SK-N-DZ (cell line): Measurements from ENCODE around the genes SYCP2 and RPS21.

GRCh38 chr20:59010289-59010929 is 3.4 kb upstream of the CTSZ start:
RAMPAGE:
- cytosol, long total RNA: no peak
- nucleus, long total RNA: no peak

DNA sequence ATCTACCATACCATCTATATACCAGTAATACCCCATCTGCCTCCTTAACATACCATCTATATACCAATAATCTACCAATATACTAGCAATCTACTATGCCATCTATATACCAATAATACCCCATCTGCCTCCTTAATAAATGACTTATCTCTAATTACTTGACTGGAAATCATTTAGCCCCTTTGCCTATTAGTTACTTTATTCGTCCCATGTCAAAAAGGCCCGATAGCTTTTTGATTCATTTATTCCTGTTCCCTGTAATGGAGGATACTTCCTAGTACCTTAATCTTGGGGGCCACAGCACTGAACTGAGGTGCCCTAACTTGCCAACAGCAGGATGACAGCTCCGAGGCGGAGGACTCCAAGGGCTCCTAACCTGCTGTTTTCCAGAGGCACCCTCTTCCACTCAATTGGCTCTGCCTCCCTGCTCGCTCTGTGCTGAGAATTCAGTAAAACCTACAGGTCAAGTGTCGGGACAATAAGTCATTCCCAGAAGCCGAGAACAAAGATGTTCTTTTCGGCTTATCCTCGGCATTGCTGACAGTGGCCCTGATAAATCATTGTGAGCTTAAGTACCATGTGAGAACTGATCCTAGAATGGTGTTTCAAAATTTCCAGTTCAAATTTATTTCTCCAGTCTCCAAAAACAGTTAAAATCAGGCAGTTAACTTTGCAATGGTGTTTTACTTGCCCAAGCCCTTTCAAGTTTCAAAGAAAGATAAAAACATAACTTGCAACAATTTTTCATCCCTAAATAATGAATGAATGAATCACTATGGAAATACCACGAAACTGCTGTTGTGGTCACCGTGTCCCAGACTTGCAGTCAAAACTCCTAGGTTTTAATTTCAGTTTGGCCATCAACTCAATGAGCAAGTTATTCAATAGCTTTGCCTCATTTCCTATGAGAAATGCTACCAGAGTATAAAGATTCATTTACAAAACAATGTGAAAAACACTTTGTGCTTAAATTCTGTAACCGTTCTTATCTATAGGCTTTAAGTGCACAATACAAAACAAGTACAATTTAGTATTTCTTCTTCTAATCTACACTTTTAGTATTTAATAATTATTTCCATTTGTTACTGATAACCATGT is 4.5 kb downstream of the ATP5F1E start:
RAMPAGE:
- cytosol, long total RNA: no peak
- nucleus, long total RNA: no peak

RAMPAGE:
- cytosol, long total RNA: no peak
- nucleus, long total RNA: no peak
Measured at GRCh38 chr20:59043274-59043760, 731 bp upstream of the PRELID3B start.

GRCh38 chr20:59158118-59158560 is 5.5 kb upstream of the ZNF831 start:
RAMPAGE:
- cytosol, long total RNA: no peak
- nucleus, long total RNA: no peak

DNA sequence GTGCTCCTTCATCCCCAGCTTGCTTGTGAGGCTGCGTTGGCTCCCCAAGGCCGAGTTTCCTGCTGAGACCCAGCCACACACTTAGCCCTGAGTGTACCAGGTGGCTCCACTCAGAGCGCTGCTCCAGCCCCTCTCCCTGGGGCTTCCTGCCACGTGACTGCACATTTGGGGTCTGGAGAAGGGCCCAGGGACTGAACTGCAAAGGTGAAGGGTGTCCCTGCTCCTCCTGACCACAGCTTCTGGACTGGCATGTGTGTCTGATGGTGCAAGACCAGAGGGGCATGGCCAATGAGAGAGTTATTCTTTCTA is 3.2 kb upstream of the ZNF831 start:
RAMPAGE:
- cytosol, long total RNA: no peak
- nucleus, long total RNA: no peak

RAMPAGE:
- cytosol, long total RNA: no peak
- nucleus, long total RNA: no peak
Measured at GRCh38 chr20:59826202-59826501, 107.3 kb downstream of the SYCP2 start.

GRCh38 chr20:59933185-59934387 is at the start of gene SYCP2:
TSS of gene SYCP2 (minus strand) at chr20:59933637.
RAMPAGE:
- cytosol, long total RNA: no peak
- nucleus, long total RNA: no peak

RAMPAGE:
- cytosol, long total RNA: no peak
- nucleus, long total RNA: no peak
Measured at GRCh38 chr20:59945201-59945786, 5.1 kb downstream of the FAM217B start.

GRCh38 chr20:61254766-61255426 is 2.8 kb downstream of the CDH4 start:
RAMPAGE:
- cytosol, long total RNA: no peak
- nucleus, long total RNA: no peak

DNA sequence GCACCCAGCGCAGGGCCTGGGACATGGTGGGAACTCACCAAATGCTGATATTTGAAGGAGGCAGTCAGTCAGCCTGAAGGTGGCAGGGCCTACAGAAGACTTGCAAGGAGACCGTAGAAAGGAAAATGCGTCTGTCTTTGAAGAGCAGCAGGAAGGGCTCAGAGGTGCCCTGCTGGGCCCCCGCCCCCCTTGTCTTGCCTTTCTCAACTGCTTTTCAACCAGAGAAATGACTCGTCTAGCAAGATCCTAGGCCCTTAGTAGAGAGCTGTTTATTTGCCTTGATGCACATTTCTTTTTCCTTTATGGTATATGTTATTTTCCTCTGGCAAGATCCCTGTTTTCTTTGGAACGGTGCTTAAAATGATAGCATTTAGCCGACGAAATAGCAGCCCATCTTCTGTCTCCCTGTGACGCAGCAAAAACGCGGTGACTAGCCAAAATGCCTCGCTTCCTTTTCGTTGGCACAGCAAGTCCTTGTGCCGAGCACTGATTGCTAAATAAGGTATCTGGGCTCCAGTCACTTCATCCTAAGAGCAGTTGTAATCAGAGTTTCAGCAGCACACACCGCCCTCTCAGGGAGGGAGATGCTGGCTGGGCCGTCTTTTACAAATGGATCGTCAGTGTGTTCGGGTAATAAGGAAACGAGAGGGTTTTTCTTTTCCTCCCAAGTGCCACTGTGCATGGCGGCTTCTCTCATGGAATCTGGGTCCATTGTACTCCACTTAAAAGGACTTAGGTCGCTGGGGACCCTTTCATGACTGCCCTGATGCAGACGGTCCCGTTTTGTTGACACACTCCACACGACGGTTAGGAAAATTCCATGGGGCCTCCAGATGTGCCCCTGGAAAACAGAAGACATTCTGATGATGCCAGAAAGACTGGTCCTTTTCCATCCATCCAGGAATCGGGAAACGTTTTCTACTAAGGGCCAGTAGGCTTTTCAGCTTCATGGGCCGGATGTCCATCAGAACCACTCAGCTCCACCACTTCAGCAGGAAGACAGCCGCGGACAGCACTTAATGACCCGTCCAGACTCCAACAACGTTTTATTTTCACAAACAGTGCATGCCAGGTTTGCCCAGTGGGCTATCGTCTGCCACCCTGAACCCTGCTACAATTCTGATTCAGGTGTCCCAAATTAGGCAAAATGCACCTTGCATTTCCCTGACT is 185.3 kb downstream of the CDH4 start:
RAMPAGE:
- cytosol, long total RNA: no peak
- nucleus, long total RNA: no peak

DNA sequence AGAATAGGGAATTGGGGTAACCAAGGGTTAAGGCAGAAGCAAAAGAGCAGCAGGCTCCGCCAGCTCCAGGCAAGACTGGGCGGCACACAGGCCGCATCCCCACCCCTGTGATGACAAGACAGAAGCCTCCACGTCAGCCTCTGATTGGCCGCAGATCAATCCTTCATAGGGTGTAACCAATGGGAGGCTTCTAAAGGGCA is 106.4 kb downstream of the TAF4 start:
RAMPAGE:
- cytosol, long total RNA: no peak
- nucleus, long total RNA: no peak

RAMPAGE:
- cytosol, long total RNA: no peak
- nucleus, long total RNA: no peak
Measured at GRCh38 chr20:61965596-61966223, 100.0 kb downstream of the TAF4 start.

RAMPAGE:
- cytosol, long total RNA: no peak
- nucleus, long total RNA: no peak
Measured at GRCh38 chr20:62064712-62065477, 786 bp downstream of the TAF4 start.

GRCh38 chr20:62129675-62130063 is 7.4 kb downstream of the LSM14B start:
RAMPAGE:
- cytosol, long total RNA: no peak
- nucleus, long total RNA: no peak

DNA sequence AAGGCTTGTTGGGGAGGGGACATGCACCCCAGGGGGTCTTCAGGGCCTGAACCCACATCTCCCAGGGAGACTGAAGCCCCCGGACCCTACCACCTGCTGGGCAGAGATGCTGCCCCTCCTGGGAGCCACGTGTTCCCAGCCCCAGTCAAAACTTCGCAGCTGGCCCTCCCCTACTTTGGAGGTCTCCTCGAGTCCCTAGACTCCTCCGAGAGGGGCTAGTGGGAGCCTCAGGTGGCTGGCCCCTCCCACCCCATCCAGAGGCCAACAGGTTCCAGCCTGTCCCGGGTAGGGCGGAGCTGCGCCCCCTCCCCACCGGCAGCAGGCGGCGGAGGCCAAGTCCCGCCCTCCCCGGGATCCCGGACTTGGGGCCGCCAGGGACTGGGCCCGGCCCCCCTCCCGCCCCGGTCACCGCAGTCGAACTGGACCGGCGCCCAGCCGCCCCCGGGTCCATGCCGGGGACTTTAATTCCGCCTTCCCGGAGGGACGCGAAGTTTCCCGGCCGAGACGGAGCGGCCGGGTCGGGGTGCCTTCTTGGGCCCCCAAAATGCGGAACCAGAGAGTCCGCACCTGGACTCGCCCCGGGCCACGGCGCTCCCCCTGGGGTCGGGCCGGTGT is 723 bp downstream of the LAMA5 start:
RAMPAGE:
- cytosol, long total RNA: no peak
- nucleus, long total RNA: no peak

GRCh38 chr20:62370914-62371255 is 3.8 kb upstream of the LAMA5 start:
RAMPAGE:
- cytosol, long total RNA: no peak
- nucleus, long total RNA: no peak

GRCh38 chr20:62378138-62378525 is 8.8 kb upstream of the RPS21 start:
RAMPAGE:
- cytosol, long total RNA: no peak
- nucleus, long total RNA: no peak

GRCh38 chr20:62386511-62387232 is at the start of gene RPS21:
TSS of gene RPS21 (plus strand) at chr20:62387103.
RAMPAGE:
- cytosol, long total RNA: start-site peak on the minus strand at chr20:62386926-62386962, 25 and 68 reads in 2 replicates; start-site peak on the plus strand at chr20:62387061-62387121, 23,794 and 21,148 reads in 2 replicates
- nucleus, long total RNA: start-site peak on the plus strand at chr20:62387061-62387121, 3,852 and 373 reads in 2 replicates

DNA sequence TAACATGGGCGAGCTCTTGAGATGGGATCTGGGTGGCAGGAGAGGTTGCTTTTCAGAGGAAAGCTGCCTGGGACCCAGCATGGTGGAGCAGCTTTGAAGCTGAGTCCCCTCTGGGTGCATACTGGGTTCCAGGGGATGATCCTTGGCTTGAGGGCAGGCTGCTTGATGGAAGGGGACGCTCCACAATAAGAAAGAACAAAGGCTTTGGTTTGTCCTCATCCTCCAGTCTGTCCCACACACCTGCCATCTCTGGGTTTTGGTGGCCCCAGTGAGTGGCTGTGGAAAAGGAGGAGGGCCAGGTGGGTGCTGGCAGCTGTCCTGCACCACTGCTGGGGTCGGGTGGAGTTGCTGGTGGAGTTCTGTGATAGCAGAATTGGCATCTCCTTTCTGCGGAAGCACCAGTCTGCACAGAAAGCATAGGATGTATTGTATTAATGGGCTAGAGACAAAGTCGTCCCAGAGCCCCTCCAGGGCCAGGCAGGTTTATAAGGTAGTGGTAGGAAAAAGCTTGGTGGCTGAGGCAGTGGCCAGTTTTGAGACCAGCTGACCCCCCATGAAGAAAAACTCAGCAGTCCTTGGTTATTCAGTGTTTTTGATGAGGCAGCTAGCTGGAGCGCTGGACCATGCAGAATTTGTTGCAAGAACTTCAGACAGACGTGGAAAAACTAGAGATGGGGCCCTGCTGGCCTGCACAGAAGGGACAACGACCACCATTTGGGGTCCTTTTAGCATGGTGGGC is 2.4 kb downstream of the RPS21 start:
RAMPAGE:
- cytosol, long total RNA: no peak
- nucleus, long total RNA: no peak

RAMPAGE:
- cytosol, long total RNA: no peak
- nucleus, long total RNA: no peak
Measured at GRCh38 chr20:62390416-62390769, 3.5 kb downstream of the RPS21 start.